Ascending aorta (tissue), 1 donor: ENCODE results near the genes STARD7, ANKRD23 and SEMA4C.

DNA sequence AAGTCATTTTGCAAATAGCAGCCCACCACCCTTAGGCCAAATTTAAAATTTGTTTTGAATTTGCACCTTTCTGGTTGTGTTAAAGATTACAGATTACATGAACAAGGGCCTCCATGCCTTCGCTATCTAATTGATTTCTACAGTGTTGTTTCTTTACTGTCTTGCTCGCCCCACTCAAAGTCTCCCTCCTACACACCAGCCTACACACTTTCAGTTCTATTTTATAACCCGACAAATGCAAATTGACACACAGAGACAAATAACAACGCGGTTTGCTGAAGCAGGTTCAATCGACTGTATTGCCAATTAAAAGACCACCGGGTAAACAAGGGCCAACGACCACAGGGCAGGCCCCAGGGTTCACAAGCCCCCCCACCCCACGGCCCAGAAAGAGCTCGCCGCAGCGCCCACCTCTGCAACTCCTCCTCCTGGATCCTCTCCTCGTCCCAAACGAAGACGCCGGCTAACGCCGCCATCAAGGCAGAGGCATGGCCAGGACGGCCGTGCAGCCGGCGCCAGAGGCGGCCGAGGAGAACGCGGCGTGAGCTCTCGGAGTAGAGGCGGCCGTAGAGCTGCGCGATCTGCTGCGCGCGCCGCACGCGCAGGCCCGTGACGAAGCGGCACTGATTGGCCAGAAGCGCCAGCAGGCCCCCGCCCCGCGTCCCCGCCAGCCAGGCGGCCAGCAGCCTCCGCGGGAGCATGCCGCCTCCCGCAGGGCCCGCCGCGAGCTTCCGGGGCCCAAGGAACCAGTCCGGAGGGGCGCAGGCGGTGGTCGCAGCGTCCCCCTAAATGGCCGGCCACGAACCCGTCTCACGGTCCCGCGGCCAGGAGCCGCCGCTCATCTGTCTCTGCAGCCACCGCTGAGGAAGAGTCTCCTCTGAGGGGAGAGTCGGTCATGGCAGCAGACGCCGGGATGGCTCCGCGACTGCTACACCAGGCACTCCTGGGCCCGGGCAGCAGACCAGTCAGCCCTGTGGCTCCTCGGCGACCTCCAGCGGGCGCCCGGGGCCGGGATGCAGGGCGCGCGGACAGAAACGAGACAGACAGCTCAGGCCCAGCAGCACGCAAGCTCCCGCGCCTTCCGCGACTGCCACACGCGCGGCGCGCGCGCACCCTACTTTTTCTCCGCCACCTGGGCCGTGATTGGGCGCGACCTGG, at the start of gene STARD7:
TSS of gene STARD7 (minus strand) at position 1,094 of the 1,158 bp plus-strand sequence.
- PRO-cap: bidirectional peak, plus-strand start at position 674 of the sequence, minus-strand start at position 583 of the sequence; bidirectional peak, plus-strand start outside the sequence, minus-strand start at position 1,092 of the sequence

DNA sequence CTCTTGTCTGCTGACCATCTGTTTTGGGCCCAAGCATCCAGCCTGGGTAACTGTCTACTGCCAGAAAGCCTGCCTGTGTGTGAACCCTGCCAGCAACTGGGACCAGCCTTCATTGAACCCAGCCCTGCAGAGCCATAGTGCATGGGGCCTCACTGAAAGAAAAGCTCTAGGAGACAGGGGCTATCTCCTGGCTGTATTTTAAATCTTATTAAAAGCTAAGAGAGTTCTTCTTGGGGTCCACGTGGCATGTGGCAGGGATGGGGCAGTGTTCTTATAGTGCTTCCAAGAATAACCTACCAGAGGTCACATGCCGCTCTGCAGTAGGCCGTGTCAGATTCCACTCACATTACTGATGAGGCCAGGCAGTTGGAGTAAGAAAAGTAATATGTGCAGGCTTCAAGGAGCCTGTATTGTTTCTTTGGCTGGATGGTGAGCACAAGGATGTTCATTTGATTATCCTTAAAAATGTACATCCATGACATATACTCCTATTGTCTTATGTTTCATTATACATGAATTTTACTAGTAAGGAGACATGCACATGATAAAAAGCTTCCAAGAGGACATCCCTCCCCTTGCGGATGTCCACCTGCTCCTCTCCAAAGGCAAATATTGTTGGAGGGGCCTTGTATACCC, 7.1 kb downstream of the TMEM127 start:
- PRO-cap: no peak

GRCh38 chr2:96286486-96287283, 18.7 kb downstream of the SNRNP200 start:
- PRO-cap: no peak

DNA sequence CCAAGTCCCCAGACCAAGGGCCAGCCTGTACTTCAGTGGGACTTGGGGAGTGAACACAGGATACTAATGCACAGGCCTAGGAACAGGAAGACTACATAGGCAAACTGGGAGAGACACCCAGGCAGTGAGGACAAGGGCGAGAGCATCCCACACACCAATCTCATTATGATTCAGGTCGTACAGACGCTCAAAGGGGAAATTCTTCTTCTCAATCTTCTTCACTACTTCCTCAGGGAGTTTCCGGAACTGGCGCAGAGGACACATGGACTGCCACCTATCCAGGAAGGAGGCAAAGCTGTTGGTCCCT, 18.1 kb downstream of the SNRNP200 start:
- PRO-cap: no peak

DNA sequence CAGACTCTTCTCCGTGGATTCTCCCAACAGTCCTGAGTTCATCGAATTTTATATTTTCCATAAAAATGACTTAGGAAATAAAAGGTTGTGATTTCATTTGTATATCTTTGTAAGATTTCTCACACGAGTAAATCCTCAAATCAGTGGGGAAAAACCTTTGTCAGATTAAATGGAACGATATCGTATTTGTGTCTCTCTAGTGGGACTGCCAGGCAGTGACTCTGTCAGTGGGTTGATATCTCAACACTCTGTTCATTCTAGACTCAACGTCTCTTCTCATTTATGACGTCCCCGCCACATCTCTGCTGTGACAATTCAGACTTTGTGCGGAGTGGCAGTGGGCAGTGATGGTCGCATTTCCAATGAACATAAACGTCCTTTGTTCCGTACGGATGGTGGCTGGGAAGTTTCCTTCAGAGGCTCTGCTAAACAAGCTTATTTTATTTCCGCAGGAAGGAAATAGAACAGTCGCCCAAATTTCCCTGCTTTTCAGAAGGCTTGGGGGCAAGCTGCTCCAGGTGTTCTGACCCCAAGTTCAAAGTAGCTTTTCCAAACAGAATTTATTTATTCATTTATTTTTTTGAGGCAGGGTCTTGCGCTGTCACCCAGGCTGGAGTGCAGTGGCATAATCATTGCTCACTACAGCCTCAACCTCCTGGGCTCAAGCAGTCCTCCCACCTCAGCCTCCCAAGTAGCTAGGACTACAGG, 58.8 kb downstream of the NCAPH start:
- PRO-cap: no peak

DNA sequence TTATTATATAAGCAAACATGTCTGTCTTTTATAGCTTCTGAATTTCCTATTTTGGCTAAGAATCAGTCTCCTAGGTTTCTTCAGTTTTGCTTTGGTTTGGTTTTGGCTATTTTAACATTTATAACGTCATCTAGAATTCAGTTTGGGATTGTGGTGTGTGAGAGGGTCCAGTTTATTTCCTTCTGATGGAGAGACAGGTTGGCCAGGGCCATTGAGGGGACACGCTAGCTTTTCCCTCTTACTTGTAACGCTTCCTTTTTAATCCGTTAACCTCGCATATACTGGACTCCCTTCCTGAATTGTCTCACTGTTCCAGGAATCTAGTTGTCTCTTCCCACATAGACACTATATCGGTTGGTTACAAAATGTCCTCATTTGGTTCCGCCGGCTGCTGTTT, 35.2 kb downstream of the NEURL3 start:
- PRO-cap: no peak

GRCh38 chr2:96485709-96486689, 19.2 kb downstream of the NEURL3 start:
- PRO-cap: bidirectional peak, plus-strand start at chr2:96486273, minus-strand start at chr2:96486140

DNA sequence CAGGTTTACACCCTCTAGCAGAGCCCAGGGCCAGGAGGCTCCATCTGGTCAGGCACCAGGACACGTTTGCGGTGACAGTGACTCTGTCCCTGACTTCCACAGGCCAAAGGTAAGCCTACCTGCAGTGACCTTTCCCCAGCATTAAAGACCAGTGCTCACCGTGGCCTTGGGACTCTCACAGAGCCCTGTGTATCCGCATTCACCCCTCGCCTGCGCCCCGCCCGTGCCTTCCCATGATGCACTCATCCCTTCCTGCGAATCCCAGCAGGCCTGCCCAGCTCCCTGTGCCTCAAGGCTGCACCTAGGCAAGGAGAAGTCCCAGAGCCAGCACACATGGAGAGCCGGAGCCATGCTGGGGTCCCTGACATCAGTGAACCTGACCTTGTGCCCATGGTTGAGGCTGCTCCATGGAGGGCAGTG, 3.2 kb downstream of the NEURL3 start:
- PRO-cap: no peak

- PRO-cap: no peak
Observed at GRCh38 chr2:96556428-96557424, 20.2 kb downstream of the ARID5A start.

DNA sequence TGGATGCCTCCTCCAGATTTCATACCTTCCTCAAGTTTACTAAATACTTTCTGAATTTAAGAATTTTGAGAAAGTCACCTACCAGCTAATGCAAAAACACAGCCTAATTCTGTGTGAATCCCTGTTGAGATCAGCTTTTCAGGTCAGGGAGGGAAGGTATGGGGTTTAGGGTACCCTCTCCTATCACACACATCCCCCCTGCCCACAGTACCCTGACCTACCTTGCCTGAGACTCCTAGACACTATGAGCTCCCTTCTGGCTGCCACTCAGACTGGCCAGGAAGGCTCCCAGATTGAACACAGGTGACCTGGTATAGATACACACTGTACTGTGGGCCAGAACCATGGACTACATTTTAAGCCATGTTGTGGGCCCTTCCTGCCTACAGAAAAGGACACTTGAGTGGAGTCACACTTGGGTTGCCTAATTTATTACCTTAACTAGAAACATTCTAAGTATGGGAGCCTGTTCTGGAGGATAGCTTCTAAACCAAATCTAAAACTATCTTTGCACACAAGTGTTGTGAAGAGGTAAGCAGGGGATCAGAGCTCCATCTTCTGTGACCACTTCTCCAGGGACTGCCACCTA, 44.2 kb downstream of the KANSL3 start:
- PRO-cap: no peak

- PRO-cap: no peak
Observed at GRCh38 chr2:96792655-96793222, 23.3 kb upstream of the CNNM3 start.

DNA sequence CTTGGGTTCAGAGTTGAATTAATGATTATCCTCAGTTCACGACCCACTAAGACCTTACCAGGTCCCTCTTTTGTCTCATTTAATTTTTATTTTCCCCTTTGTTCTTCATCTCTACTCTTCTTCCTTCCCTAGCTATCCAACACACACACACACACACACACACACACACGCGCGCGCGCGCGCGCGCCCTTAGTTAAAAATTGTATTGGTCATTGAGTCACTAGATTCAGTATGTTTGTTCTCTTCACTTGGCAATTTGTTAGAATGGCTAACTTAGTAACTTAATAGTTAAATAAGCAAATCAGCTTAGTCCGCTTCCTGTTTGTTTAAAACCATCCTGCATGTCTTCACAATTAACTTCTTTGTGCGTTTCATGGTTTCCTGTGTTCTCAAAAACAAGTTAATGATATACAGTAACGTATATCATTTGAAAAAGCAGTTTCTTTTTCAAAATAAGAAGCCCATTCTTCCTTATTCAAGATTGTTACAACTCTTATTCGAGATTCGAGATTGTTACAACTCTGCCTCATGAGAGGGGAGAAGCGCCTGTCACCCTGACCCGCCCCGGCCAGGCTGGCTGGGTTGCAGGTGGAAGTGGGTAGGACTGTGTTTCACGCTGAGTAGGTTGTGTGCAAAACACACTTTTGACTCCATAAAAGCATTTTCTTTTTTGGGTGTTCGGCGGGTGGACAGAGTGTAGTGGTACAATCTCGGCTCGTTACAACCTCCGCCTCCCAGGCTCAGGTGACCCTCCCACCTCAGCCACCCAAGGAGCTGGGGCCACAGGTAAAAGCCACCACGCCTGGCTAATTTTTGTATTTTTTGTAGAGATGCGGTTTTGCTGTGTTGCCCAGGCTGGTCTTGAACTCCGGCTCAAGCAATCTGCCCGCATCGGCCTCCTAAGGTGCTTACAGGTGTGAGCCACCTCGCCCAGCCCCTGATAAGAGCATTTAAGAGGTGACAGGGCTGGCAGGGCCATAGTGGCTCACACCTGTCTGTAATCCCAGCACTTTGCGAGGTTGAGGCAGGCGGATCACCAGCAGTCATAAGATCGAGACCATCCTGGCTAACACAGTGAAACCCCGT, 9.4 kb upstream of the CNNM3 start:
- PRO-cap: no peak

GRCh38 chr2:96816994-96817704, 1.1 kb downstream of the CNNM3 start:
- PRO-cap: no peak

DNA sequence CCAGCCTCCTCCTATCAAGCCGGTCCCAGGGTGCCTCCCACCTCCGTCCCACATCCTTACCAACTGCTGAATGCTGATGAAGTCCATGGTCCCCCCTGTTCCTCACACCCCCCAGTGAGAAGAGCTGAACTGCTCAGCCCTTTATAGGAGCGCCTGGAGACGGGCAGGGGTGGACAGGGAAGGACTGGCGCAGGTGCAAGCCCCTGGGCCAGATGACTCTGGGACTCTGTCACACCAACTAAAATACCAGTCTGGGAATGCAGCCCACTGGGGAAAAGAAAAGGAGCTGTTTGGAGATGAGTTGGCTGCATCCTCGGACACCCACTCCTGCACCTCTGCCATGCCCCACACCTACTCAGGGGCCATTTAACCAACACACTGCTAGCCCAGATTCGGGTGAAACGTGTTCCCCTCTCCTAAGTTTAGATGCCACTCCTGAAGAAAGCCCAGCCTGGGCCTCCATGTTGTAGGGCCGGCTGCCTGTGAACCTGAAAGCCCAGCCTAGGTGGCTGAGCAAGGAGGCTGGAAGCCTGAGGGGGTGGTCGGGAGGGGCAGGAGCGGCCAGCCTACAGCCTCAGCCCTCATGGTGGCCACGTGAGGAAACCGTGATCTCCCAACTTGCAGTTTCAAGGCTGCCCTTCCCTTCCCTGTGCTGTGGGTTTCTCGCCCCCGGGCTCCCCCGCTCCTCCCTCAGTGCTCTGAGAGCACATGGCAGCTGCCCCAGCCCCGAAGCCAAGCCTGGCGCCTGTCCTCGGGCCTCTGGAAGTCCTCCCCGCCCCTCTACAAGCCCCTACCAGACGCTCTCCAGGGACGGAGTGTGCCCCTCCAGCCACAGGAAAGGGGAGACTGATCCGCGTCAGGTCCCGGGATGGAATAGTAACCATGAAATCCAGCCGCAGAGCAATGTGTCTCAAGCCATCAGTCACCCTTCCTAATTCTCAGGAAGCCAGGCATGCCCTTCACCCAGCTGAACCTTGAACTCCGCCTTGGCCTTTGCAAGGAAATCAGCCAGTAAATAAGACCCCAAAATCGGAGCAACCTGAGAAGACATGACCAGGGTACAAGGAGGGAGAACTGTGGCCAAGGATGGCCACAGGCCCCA, at the start of gene ANKRD23:
TSS of gene ANKRD23 (minus strand) at position 116 of the 1,102 bp plus-strand sequence.
- PRO-cap: no peak

- PRO-cap: bidirectional peak, plus-strand start at chr2:96869603, minus-strand start at chr2:96869459
Observed at GRCh38 chr2:96868874-96869692, 797 bp downstream of the SEMA4C start.

GRCh38 chr2:96869693-96870614, at the start of gene SEMA4C:
Gene SEMA4C (minus strand): TSS chr2:96870080.
- PRO-cap: bidirectional peak, plus-strand start at chr2:96870134, minus-strand start at chr2:96870096

- PRO-cap: no peak
Observed at GRCh38 chr2:96882025-96882959, 12.4 kb upstream of the SEMA4C start.

DNA sequence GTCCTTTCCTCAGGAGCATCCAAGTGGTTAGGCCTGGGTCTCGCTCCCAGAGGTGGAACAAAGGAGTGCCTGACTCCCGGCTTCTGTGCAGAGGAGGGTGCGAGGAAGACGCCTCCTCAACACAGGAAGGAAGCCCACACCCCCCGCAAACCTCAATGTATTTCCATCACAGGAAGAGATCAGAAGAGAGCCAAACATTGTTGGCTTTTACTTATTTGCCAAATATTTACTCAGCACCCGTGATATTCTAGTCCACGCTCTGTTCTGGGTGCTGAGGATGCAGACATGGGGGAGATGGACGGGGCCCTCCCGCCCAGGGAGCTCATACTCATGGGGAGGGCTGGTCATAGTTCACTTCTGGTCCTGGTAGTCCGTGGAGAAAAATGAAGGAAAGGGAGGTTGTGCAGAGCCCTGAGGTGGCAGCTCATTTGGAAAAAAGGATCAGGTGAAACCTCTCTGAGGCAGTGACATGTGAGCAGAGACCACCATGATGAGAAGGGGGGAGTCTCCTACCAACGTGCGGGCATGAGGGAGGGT, 44.0 kb upstream of the SEMA4C start:
- PRO-cap: no peak

- PRO-cap: no peak
Observed at GRCh38 chr2:96927483-96928744, 58.0 kb upstream of the SEMA4C start.

DNA sequence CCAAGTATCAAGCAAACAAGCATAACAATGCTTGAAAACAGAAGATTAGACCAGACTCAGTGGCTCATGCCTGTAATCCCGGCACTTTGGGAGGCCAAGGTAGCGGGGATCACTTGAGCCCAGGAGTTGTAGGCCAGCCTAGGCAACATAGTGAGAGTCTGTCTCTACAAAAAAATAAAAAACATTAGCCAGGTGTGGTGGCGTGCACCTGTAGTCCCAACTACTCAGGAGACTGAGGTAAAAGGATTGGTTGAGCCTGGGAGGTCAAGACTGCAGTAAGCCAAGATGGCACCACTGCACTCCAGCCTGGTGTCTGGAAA, 125.6 kb downstream of the ZAP70 start:
- PRO-cap: no peak